ENCODE results near the gene VEZF1.

DNA sequence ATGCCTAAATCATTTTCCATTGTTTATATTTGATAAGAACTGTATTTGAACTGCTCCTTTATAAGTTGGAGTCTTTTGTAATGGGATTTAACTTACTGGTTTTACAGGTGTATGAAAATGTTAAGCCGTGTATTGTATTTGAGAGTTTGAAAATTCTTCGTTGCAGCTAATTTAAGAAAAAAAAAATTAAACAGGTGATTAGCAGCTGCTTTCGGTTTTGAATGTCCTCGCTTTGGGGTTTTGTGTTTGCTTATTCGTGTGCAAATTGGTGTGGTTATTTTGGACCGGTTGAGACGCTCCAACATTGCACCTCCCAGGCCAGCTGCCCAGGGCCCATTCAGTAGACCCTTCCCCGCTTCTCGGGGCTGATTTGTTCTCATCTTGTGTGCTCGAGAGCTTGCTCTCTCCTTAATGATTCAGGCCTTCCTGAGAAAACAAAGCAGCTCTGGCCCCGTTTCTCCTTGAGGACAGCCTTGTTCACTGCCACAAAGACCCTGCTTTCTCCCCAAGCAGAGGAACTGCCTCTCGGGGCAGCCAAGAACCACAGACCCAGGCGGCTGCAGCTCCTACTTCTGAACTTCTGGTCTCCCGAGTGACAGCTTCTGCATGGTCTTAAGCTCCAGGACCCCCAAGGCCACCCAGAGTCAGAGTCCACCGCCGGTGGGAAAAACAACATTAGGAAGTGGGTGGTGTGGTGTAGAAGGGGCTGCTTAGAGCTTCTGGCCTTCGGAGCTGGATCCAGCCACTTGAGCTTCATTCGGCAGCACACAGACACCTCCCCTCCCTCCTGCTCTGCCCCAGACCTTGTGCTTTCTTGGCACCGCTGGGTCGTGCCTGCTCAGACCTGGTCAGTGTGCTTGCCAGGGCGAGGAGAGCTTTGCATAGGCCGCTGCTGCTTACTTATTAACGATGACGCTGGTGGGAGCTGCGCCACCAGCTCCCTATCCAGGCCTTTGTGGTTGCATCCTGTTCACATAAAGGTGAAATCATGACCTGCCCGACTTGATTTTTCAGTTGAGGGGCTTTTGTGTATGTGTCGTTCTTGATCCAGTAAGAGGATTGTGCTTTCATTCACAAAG, 100.7 kb downstream of the MSI2 start:
- PRO-cap = unidirectional peak, plus-strand start at position 277 of the sequence
- RAMPAGE, long total RNA, 4 experiments = no peak in any of the 4 experiments

- PRO-cap = no peak
- RAMPAGE, long total RNA, 4 experiments = no peak in any of the 4 experiments
Measured at GRCh38 chr17:57407855-57408262, 151.5 kb downstream of the MSI2 start.

GRCh38 chr17:57435686-57436473, 179.6 kb downstream of the MSI2 start:
- PRO-cap = no peak
- RAMPAGE, long total RNA, 4 experiments = no peak in any of the 4 experiments

- PRO-cap = no peak
- RAMPAGE, long total RNA, 4 experiments = no peak in any of the 4 experiments
Measured at GRCh38 chr17:57557641-57558765, 187.1 kb downstream of the CCDC182 start.

- PRO-cap = no peak
- RAMPAGE, long total RNA, 4 experiments = no peak in any of the 4 experiments
Measured at GRCh38 chr17:57579161-57579413, 166.0 kb downstream of the CCDC182 start.

DNA sequence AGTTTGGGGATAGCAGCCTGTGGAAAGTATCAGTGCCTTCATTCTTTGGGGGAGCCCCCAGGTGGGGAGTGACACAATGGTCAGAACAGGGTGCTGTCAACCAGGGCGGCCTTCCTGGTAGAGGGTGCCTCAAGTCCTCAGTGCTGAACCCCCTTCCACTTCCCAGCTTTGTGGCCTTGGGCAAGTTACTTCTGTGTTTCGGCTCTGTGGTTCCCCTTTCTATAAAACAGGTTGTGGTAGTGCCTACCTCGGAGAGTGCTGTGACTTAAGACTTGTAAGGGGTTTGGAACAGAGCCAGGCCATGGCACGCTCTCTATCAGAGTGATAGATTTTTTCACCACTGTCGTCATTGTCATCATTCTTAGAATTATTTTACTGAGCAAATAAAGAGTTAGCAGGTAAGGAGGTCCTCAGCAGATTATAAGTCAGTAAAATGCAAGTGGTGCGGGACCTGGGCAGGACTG, 141.1 kb downstream of the CCDC182 start:
- PRO-cap = no peak
- RAMPAGE, long total RNA, 4 experiments = no peak in any of the 4 experiments

- PRO-cap = no peak
- RAMPAGE, long total RNA, 4 experiments = no peak in any of the 4 experiments
Measured at GRCh38 chr17:57662439-57662706, 82.7 kb downstream of the CCDC182 start.

DNA sequence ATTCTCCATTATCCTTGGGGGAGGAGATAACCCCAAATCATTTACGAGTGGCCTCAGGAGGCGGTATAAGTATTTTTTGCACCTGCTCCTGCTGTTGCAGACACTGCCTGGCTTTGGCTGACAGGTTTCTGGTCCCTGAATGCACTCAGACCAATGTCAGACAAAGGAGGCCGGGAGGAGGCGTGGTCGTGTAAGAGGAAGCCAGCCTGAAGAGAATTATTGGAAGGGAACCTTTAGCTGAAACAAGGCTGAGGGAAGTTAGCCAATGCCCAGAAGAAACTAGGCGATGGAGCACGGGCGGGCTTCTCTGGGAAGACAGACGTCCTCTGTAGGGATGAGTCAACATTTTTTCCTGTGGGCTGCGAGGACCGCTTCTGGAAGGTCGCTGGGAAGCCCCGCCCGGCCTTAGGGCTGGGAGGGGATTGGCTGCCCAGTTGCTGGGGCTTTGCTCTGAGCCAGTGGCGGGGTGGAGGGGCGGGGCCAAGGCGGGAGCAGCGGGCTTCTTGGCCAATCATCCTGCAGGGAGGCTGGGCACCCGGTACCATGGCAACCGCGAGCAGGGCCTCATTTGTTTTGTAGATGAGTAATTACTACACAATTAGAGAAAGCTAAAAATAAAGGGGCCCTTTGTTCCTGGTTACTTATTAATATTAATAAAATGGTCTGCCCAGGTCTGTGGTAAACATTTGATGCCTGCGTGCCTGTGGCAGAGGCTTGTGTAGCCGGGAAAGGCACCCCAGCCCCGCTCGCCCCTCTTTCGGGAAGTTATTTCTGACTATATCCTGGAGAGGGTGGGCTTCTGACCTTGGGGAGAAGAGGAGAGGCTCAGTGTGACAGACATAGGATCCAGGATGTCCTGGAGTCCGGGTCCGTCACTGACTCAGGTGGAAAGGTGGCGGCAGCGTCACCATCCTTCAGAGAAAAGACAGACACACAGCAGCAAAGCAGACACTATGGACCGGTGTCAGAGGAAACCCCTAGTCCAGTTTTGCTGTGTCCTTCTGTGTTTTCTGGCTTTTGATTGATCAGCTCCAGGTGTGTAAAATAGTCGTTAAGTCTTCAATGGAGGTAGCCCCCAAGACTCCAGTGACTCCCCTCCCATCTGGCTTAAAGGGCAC, 82.0 kb downstream of the CCDC182 start:
- PRO-cap = no peak
- RAMPAGE, long total RNA, 4 experiments = no peak in any of the 4 experiments

DNA sequence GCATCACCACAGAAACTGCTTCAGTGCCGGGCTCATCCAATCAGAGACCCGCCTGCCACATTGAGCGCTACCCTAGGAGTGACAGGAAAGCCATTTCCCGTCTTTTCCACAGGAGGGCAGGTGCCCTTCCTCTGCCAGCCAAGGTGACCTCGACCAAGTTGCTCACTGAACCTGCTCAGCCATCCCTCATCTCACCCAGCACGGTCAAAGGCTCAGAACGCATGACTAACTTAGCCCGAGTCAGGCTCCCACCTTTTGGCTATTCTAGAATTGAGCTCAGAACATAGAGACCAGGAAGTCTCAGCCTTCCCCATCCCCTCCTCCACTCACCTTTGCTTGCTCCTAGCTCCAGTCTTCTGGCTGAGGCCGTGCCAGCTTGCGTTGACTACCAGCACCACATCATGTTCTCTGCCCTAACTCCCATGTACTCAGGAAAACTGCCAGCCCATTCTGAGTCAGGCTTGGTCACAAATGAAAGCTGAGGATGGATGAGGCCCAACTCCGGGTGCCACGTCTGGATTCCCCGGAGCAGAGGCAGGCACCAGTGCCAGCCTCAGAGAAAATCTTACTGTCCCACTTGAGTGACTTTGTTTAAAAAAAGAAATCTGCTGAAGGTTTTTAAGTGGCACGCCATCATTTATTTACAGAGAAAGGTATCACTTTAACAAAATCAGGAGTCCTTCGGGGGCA, 15.5 kb downstream of the MRPS23 start:
- PRO-cap = no peak
- RAMPAGE, long total RNA, 4 experiments = no peak in any of the 4 experiments

- PRO-cap = no peak
- RAMPAGE, long total RNA, 4 experiments = no peak in any of the 4 experiments
Measured at GRCh38 chr17:57895038-57896165, 45.6 kb upstream of the MRPS23 start.

DNA sequence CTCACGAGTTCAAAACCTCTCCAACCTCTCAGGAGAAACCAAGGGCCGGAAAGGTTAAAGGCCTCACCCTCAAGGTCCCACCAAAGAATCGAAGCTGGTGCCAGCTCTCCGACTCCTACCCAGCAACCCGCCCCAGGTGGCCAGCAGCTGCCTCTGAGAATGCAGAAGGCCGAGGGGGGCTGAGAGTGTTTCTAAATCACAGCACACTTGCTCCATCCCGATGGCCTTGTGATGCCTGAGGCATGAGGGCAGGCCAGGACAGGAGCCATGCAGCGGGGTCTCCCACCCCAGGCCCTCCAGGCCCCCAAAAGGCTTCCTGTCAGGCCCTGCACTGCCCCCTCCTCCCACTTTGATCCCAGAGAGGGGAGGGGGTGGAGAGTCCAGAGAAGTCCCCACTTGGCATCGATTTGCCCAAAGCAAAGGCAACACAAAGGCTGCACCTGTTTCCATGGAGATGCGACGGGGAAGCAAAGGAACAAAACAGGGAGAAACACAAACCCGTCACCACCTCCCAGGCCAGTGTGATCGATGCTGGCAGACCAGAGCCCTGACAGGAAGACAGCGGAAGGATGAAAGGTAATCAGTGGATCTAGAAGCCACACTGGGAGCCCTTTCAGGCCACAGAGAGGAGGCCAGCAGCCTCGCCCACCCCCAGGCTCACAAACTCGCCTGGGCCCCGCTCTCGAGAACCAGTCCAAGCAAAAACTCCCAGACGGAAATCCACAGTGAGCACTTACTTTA, 39.0 kb downstream of the CUEDC1 start:
- PRO-cap = no peak
- RAMPAGE, long total RNA, 4 experiments = no peak in any of the 4 experiments

- PRO-cap = unidirectional peak, plus-strand start at chr17:57986878; unidirectional peak, plus-strand start at chr17:57986929
- RAMPAGE, long total RNA, 4 experiments = no peak in any of the 4 experiments
Measured at GRCh38 chr17:57986738-57987427, 1.2 kb downstream of the VEZF1 start.

DNA sequence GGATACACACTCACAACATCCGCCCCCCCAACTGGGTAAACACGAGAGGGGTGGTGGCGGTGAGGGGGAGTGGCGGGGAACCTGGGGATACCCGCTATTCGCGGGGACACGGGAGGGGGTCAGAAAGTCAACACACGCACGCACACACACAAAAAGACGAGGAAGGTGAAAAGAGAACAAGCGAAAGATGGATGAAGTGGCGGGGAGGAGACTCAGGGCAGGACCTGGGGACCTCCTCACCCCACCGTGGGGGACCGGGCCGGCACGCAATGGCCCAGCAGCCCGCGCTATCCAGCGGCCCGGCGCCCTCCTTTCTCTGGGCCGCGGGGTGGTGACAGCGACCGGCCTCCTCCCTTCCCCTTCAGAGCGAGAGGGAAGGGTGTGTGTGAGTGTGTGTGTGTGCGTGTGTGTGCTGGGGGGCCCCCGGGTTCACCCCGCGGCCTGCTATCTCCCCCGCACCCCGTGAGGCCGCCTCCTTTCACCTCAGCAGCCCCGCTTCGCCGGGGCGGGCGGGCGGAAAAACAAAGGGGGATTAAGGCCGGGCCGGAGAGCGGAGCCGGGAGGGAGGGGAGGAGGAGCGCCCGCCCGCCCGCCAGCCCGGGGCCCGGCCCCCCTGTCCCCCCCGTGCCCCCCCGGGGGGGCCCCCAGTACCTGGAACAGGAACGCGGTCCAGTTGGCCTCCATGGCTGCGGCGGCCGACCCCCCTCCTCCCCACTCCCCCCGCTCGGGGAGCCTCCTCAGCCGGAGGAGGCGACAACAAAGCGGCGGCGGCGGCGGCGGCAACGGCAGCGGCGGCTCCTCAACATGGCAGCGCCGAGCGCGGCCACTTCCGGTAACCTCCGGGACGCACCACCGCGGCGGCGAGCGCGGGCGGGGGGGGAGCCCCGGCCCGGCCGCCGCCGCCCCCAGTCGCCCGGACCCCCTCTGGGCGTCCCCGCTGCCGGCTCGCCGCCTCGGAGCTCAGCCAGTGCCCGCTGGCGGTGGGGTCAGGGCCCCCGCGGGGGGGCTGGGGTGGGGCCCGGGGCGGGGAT, at the start of gene VEZF1:
TSS of gene VEZF1 (minus strand) at position 827 of the 1,031 bp plus-strand sequence.
- PRO-cap = unidirectional peak, minus-strand start at position 499 of the sequence; bidirectional peak, plus-strand start outside the sequence, minus-strand start at position 801 of the sequence
- RAMPAGE, long total RNA, 4 experiments = start-site peak on the minus strand in 2 of 4 experiments, centred at positions 792 to 795 of the sequence, 37 to 93 reads per replicate

DNA sequence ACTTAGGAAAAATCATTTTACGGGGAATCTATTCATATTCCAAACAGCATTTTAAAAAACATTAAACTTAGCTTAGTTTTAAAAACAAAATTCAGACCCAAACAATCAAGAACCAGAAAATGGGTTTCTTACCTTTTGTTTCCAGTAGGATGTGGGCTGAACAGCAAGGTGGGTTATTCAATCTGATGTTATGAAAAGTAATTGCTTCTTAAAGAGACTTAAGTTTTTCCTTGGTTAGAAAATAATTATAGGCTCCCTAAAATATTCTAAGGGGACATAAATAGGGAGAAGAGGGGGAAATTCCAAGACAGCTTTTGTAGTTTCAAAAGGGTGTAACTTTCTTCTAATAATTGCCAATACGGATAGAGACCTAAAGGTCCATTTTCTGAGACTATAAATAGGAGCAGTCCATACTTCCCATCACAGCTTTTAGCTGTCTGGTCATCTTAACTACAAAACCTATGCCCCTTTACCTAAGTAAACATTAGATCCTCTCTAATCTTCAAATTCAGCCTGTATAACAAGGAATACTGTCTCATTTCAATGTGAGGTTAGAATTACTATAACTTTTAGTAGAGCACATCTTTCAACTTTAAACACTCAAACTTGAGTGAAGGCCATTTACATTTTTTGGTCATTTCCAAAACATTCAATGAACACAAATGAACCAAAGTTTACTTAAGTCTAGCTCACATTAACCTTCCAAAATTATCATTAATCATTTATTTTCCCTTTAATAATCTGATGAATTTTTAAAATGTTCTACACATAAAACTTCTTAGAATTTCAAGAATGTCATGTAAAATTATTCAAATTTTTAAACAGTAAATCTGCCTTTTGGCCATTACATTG, 5.5 kb downstream of the SRSF1 start:
- PRO-cap = no peak
- RAMPAGE, long total RNA, 4 experiments = no peak in any of the 4 experiments

- PRO-cap = no peak
- RAMPAGE, long total RNA, 4 experiments = no peak in any of the 4 experiments
Measured at GRCh38 chr17:58152830-58153618, 4.8 kb downstream of the OR4D1 start.

- PRO-cap = no peak
- RAMPAGE, long total RNA, 4 experiments = start-site peak on the minus strand in 1 of 4 experiments, at chr17:58310527-58310576 at its widest, 12 reads per replicate
Measured at GRCh38 chr17:58310346-58311090, 18.1 kb downstream of the TSPOAP1 start.

GRCh38 chr17:58320458-58321301, 7.9 kb downstream of the TSPOAP1 start:
- PRO-cap = no peak
- RAMPAGE, long total RNA, 4 experiments = no peak in any of the 4 experiments

DNA sequence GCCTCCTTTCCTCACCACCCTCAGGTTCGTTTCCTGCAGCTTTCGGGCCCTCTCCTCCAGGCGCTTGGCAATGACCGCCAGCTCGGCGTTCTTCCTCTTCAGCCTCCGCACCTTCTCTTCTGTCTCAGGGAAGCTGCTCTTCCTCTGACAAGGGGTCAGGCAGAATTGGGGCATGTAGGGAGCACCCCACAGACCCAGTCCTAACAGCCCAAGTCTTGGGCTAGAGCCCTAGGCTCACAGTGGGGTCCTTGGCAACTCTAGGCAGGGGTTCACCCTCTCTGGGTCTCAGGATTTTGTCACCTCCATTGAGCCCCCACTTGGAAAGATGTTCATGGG, 2.3 kb downstream of the TSPOAP1 start:
- PRO-cap = no peak
- RAMPAGE, long total RNA, 4 experiments = no peak in any of the 4 experiments

DNA sequence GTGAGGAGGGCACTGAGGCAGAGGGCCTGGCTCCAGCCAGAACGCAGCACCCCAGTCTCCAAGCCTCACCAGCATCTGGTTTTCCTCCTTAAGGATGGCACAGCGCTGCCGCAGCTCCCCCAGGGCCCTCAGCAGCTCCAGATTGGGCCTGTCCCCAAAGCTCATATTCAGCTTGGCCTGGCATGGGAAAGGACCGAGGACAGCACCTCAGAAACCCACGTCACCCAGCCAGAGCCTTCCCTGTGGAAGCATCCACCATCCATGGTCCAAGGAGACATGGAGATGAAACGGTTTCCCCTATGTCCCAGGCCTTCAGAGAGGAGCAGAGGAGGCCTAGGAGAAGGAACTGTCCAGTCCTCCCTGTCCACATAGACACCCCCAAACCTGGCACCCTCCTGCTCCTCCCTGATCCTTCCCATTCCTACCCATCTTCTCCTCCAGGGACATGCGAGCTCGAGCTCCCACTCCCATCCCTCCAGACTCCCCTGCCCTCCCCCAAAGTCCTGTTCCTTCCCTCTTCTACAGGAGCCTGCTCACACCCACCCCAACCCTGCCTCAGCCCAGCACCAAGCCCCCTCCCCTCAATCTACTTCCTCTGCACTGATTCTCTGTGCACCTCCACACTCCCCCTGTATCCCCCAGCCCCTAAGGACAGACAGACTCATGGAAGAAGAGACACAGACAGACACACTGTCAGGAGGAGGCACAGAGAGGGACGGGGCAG, 1.8 kb downstream of the TSPOAP1 start:
- PRO-cap = no peak
- RAMPAGE, long total RNA, 4 experiments = no peak in any of the 4 experiments

- PRO-cap = no peak
- RAMPAGE, long total RNA, 4 experiments = no peak in any of the 4 experiments
Measured at GRCh38 chr17:58327746-58328424, 710 bp downstream of the TSPOAP1 start.